Occipital lobe (tissue), 2 donors: ENCODE data around the gene CBX2.

- RAMPAGE, long total RNA = no peak
Measured at GRCh38 chr17:78985850-78986498, 6.3 kb upstream of the LGALS3BP start.

DNA sequence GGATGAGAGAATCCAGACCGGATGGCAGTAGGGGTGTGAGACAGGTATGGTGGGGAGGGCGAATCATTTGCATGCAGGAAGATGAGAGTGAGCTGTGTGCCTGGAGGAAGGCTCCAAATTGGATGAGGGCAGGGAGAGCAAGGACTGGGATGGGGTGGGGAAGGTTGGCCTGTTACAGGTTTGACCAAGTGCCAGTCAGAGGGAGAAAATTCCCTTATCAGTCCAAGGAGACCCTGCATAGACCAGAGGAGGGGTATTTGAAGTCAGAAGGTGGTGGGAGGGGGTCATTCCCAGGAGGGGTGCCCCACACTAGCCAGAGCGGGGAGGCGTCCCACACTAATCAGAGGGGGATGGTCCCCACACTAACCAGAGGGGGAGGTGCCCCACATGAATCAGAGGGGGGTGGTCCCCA, 785 bp downstream of the CANT1 start:
- RAMPAGE, long total RNA = no peak

- RAMPAGE, long total RNA = no peak
Measured at GRCh38 chr17:79213086-79213889, 138.7 kb downstream of the ENGASE start.

- RAMPAGE, long total RNA = no peak
Measured at GRCh38 chr17:79777153-79778297, at the start of gene CBX2. Gene CBX2, plus strand, starts transcription at chr17:79778148.

DNA sequence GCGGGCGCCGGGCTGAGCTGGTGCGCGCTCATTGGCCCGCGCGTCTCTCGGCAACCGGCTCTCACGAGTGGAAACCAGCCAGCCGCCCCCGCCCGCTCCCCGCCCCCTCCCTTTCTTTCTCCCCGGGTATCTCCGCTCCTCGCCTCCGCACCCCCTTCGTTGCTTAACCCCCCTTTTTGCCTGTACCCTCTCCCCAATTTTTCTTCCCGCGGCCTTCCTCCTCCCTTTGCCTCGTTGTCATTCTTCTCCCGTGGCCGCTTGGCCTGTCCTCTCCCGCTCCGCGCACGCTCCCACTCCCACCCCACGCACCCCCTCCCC, 13.4 kb upstream of the CBX8 start:
- RAMPAGE, long total RNA = no peak

GRCh38 chr17:79826115-79826857, 13.0 kb downstream of the CBX4 start:
- RAMPAGE, long total RNA = no peak

DNA sequence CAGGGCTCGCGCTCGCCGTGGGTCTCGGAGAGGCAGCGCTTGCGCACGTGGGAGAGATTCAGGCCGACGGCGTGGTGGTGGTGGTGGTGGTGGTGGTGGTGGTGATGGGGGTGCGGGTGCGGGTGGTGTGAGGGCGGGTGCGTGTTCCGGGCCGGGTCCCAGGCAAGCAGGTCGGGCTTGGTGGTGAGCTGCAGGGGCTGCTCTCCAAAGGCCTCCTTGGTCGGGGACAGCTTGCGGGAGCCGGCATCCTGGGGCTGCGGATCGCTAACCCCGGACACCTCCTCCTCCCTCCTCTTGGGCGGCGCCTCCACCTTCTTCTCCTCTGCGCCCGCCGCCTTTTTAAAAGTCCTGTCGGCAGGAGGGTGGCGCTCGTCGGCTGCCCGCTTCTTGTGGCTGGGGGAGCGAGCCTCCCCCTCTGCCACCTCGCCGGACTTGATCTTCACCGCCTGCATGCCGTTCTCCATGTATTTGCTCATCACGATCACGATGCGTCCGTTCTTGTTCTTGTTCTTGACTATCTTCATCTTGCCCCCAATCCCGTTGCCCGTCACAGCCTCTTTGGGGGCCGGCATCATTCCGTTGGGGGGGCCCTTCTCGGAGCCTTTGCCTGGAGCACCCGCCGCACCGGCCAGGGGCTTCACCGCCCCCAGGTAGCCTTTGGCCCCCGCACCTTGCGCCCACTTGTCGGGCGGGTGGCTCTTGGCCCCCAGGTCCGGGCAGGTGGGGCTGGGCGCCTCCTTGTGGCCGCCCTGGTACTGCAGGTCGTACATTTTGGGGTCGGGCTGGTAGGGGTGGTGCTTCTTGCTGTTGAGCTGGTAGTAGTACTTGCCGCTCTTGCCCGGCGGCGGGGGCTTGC, 4.6 kb downstream of the CBX4 start:
- RAMPAGE, long total RNA = no peak

- RAMPAGE, long total RNA = no peak
Measured at GRCh38 chr17:79844761-79845580, 5.7 kb upstream of the CBX4 start.

- RAMPAGE, long total RNA = no peak
Measured at GRCh38 chr17:79907766-79908232, 68.6 kb upstream of the CBX4 start.

DNA sequence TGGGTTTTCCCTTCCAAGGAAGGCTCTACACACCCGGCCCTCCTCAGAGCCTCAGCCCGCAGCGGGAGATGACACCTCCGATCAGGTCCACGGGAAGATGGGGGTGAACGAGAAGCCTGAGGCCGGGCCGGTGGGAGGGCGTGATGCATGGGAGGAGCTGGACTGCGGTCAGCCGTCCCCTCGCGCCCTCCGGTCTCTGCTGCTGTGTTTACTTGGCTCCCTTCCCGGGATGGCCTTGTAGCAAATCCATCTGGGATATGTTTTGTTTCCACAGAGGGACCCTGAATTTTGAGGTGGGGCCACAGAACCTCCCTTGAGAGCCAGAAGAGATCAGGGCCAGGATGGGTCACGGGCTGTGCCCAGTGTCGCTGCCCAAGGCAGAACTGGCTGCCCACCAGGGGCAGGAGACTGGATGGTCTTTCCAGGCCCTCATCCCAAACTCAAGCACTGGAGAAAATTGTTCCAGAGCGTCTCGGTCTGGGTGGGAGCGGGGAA, 48.9 kb downstream of the TBC1D16 start:
- RAMPAGE, long total RNA = no peak

DNA sequence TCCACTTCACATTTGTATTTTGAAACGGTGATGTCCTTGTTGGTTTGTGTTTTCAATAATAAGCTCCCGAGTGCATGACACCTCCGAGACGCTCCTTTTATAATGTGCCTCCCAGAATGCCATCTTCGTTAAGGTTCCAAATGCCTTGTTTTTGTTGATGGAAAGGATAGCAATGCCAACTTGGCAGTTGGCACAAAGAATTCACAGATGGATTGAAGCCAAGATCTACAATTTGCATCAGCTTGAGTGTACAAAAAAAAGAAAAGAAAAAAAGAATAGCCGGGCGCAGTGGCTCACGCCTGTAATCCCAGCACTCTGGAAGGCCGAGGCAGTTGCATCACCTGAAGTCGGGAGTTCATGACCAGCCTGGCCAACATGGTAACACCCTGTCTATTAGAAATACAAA, 7.7 kb downstream of the TBC1D16 start:
- RAMPAGE, long total RNA = no peak

DNA sequence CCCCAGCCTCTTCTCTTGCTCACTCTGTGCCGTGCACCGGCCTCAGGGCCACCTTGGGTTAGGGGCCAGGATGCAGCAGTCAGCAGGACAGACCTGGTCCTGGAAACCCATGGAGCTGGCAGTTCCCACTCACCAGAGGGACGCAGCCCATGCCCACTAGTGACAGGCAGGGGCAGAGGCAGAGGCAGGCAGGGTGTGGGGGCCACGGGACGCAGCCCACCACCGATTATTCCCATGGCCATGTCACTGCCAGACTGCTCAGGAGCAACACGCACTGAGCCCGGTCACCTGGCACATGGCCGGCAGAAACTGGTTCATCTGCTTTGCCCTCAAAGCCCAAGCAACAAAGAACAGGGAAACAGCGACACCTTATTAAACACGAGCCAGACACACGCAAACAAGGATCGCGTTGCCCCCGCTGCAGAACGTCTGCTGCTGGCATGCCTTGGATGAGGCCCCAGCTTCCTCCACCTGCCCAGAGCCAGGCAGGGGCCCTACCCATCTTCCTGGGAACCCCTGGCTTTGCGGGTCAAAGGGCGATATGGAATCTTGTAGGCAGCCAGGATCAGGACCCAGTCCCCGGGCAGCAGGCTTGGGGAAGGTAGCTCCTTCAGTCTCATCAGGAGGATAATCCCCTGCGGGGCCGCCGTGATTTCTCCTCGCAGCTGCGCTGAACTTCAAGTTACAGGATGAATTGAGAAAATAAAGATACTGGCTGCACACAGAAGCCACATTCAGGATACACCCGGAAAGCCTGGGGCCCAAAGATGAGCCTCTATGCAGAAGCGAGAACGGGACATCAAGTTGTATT, 4.9 kb downstream of the TBC1D16 start:
- RAMPAGE, long total RNA = no peak

GRCh38 chr17:80137147-80137906, 9.6 kb downstream of the EIF4A3 start:
- RAMPAGE, long total RNA = no peak

DNA sequence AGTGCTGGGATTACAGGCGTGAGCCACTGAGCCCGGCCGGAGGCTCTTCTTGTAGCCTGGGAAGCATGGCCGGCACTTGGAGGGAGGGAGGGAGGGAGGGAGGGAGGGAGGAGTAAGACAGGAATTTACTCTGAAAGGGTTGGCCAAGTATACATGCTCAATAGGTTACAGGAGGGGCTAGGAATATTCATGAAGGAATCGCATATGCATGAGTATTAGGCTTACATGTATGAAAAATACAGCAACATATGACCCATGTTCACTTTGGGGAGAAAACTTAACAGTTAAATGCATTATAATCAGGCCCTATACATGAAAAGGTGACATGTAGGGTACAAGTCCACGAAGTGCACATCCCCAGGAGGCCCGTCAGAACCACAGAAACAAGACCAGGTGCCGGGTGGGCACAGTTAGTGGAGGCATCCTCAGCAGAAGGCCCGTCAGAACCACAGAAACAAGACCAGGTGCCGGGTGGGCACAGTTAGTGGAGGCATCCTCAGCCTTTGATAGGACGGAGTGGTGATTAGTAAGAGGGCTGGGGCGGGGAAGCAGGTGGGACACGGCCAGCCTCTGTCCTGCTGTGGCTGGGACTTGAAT, 3.3 kb upstream of the RNF213 start:
- RAMPAGE, long total RNA = no peak

- RAMPAGE, long total RNA = no peak
Measured at GRCh38 chr17:80259906-80260722, 538 bp upstream of the RNF213 start.

DNA sequence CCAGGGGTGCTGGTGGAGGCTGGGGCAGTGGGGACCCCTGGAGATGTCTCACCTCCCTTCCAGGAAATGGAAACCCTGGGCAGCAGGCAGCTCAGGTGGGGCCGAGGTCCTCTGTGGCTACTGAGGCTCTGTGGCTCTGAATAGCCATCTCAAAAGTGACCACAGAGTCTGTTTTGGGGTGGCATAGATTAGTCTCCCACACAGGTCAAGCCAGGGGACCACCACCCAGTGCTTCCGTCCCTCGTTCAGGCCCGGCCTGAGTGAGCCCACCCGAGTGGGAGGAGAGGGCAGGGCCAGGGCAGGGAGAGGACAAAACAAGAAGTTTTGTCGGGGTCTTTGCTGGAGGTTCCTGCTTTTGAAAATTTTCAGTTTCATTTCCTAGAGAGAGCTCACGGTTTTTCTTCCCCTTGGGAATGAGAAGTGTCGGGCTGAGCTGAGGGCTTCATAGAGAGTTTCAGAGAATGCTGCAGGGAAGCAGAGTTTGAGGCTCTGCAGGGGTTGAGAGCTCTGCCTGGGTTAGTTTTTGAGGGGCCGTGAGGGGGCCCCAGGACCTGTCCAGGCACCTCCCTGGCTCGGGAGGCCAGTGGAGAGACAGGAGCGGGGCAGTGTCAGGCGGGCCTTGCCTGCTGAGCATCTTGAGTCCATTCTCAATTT, 3.3 kb downstream of the RNF213 start:
- RAMPAGE, long total RNA = no peak

DNA sequence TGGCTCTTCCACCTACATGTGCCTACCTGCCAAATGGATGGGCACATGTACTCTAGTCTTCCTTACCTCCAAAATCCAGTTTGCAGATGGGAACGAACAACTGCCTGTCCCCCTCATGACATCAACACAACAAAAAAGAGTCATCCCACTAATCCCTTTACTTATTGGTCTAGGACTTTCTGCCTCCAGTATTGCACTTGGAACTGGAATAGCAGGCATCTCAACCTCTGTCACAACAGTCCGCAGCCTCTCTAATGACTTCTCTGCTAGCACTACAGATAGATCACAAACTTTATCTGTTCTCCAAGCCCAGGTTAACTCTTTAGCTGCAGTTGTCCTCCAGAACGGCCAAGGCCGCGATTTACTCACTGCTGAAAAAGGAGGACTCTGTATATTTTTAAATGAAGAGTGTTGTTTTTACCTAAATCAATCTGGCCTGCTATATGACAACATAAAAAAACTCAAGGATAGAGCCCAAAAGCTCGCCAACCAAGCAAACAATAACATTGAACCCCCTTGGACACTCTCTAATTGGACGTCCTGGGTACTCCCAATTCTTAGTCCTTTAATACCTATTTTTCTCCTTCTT, 8.0 kb upstream of the ENDOV start:
- RAMPAGE, long total RNA = no peak

DNA sequence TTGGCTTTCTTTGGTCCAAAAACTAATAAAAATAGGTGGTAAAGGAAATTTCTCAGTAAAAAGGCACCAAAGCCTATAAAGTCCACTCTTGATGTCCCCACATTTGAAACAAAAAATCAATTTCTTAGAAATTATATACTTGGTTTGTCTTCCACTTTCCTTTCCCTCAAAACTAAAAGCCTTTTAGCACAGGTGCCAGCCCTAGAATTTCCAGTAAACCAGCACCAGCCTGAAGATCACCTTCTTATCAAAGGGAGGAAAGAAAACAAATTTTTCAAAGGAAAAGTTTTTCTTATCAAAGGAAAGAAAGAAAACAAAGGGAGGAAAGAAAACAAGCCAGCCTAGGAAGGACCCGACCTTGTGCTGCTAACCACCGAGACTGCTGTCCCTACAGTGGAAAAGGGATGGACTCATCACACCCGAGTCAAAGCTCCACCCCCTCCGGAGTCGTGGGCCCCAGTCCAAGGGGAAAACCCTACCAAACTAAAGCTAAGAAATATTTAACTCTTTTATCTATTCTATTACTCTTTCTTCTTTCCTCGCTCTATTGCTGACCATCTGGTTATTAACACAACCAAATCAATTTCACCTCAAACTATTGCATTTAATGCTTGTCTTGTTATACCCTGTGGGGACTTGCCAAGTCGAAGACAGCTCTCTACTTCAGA, 6.2 kb upstream of the ENDOV start:
- RAMPAGE, long total RNA = no peak

GRCh38 chr17:80454286-80455206, 21.9 kb downstream of the NPTX1 start:
- RAMPAGE, long total RNA = no peak

GRCh38 chr17:80477008-80477431, 613 bp upstream of the NPTX1 start:
- RAMPAGE, long total RNA = no peak